ENCODE measurements around a stretch of chr9.

- PRO-cap, 2 experiments, result no peak in any of the 2 experiments
- RAMPAGE, long total RNA, 4 experiments, result no peak in any of the 4 experiments
Observed at GRCh38 chr9:97802160-97802788, 50.8 kb upstream of the FOXE1 start.

- PRO-cap, 2 experiments, result no peak in any of the 2 experiments
- RAMPAGE, long total RNA, 4 experiments, result no peak in any of the 4 experiments
Observed at GRCh38 chr9:97980436-97980916, 2.7 kb upstream of the ANP32B start.

GRCh38 chr9:97994082-97994833, 11.1 kb downstream of the ANP32B start:
- PRO-cap, 2 experiments, result no peak in any of the 2 experiments
- RAMPAGE, long total RNA, 4 experiments, result no peak in any of the 4 experiments

- PRO-cap, 2 experiments, result no peak in any of the 2 experiments
- RAMPAGE, long total RNA, 4 experiments, result start-site peak on the plus strand in 2 of 4 experiments, at chr9:98004999-98005150 at its widest, 268 to 648 reads per replicate
Observed at GRCh38 chr9:98004864-98005511, 21.8 kb downstream of the ANP32B start.

DNA sequence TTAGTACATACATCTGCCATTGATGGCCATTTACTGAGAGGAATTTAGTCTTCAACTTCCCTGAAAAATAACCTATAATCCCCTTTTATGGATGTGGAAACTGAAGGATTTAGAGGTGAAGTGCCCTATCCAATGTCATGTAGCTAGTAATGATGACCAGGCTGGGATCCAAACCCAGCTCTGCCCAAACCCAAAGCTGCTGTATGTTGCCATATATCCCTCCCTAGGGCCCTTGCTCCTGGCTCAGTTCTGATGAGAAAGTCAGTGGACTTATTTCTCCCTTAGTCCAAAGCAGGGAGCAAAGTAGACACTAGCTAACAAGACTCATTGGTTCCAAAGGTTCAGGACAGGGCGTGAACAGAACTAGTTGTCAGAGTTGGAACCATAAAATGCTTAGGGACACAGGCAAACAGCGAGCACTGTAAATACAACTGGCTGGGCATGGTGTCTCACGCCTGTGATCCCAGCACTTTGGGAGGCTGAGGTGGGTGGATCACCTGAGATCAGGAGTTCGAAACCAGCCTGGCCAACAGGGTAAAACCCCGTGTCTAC, 36.6 kb downstream of the ANP32B start:
- PRO-cap, 2 experiments, result no peak in any of the 2 experiments
- RAMPAGE, long total RNA, 4 experiments, result no peak in any of the 4 experiments

DNA sequence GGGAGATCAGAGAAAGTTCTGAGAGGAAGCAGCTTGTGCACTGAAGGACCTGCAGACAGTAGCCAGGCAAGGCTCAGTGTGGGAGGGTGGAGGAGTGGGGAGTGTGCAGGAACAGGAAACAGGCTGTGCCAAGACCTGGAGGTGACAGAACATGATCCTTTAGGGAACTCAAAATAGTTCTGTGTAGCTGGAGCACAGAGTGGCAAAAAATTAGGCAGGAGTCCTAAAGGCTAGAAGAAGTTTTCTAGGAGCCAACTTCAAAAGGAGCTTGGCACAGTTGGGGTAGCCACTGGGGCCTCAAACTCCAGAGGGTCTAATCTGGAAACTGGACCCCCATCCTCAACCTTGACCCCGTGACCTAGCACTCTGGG, 19.1 kb upstream of the NANS start:
- PRO-cap, 2 experiments, result peak in 1 of 2 experiments; most common plus-strand start position 176 of the sequence (in 1)
- RAMPAGE, long total RNA, 4 experiments, result no peak in any of the 4 experiments

DNA sequence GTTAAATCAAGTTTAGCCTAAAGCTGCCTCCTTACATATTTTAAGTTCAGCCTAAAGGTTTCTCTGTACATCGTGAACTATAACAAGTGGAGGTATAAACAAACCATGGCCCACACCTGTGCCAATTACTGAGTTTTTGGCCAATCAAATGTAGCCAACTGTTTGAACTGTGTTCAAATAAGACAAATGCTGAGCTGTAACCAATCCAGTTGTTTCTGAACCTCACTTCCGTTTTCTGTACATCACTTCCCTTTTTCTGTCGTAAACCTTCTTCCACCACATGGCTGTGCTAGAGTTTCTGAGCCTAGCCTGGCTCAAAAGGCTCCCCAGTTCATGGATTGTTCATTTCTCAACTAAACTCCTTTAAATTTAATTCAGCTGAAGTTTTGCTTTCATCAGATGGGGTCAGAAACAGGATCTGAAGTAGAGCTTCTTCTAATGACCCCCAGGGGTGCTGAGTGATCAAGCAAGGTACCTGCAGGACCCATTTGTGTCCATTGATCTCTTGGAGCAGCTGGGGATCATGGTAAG, 11.2 kb upstream of the NANS start:
- PRO-cap, 2 experiments, result no peak in any of the 2 experiments
- RAMPAGE, long total RNA, 4 experiments, result no peak in any of the 4 experiments

DNA sequence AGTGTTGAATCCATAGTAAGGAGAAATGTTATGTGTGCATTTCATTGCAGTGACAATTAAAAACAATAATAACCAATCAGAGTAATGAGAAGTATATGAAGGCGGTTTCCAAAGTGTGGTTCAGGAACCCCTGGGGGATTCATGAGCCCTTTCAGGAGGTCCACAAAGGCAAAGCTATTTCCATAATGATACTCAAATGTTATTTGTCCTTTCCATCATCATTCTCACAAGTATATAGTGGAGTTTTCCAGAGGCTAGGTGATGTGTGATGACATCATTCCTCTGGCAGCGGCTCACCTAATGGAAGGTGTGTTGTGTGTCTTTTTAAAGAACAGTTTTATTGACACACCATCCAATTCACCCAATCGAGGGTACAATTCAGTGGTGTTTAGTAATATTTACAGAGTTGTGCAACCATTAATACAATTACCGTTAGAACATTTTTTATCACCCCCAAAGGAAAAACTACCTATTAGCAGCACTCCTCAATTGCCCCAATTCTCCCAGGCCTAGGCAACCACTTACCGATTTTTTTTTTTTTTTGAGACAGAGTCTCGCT, 9.7 kb downstream of the NANS start:
- PRO-cap, 2 experiments, result no peak in any of the 2 experiments
- RAMPAGE, long total RNA, 4 experiments, result no peak in any of the 4 experiments

- PRO-cap, 2 experiments, result no peak in any of the 2 experiments
- RAMPAGE, long total RNA, 4 experiments, result no peak in any of the 4 experiments
Observed at GRCh38 chr9:98075813-98076391, 19.4 kb downstream of the NANS start.

- PRO-cap, 2 experiments, result no peak in any of the 2 experiments
- RAMPAGE, long total RNA, 4 experiments, result no peak in any of the 4 experiments
Observed at GRCh38 chr9:98080840-98081930, 24.7 kb downstream of the NANS start.

DNA sequence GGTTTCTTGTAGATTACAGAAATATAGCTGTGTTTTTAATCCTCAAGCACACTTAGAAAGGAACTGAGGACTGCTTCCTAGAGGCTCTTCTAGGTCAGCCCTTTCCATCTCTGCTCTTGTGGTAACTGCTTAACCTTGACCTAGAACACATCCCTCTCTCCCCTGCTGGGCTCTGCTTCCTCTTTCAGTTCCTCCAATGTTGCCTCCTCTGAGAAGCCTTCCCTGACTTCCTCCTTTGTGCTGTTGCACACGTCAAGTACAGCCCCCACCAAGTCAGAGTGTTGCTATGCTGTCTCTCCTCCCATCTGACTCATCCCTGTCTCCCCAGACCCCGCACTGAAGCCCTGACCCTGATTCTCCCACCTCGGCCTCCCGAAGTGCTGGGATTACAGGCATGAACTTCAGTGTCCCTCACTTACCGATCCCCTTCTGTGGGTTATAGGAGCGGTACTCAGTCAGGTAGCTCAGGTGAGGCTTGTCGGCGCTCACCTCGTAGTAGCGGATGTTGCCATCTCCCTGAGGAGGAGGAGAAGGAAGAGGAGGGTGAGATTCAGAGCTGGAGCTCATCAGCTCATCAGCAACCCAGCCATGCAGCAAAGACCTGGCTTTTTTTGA, 10.5 kb upstream of the TRIM14 start:
- PRO-cap, 2 experiments, result no peak in any of the 2 experiments
- RAMPAGE, long total RNA, 4 experiments, result no peak in any of the 4 experiments

GRCh38 chr9:98228301-98229333, 26.8 kb downstream of the TBC1D2 start:
- PRO-cap, 2 experiments, result no peak in any of the 2 experiments
- RAMPAGE, long total RNA, 4 experiments, result no peak in any of the 4 experiments

GRCh38 chr9:98248601-98249240, 6.7 kb downstream of the TBC1D2 start:
- PRO-cap, 2 experiments, result peak in 1 of 2 experiments; most common plus-strand start chr9:98249110 (in 1)
- RAMPAGE, long total RNA, 4 experiments, result no peak in any of the 4 experiments

- PRO-cap, 2 experiments, result peak in 1 of 2 experiments; most common plus-strand start chr9:98255098 (in 1); most common minus-strand start chr9:98255009 (in 1)
- RAMPAGE, long total RNA, 4 experiments, result start-site peak on the plus strand in 2 of 4 experiments, at chr9:98255071-98255126 at its widest, 10 to 15 reads per replicate
Observed at GRCh38 chr9:98254788-98255126, 692 bp downstream of the TBC1D2 start.

- PRO-cap, 2 experiments, result no peak in any of the 2 experiments
- RAMPAGE, long total RNA, 4 experiments, result no peak in any of the 4 experiments
Observed at GRCh38 chr9:98375084-98375658, 119.7 kb upstream of the TBC1D2 start.

DNA sequence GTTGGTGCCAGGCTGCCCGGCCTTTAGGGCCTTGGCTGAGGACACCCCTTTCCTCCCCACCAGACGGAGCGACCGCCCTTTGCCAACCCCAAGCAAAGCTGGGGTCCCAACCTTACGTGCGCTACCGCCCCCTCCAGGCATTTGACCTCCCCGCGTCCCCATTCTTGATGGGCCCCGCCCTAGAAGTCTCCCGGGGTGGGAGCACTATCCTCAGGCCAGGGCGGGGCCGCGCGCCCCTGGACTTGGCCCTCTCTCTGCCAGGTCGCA, 838 bp upstream of the GABBR2 start:
- PRO-cap, 2 experiments, result no peak in any of the 2 experiments
- RAMPAGE, long total RNA, 4 experiments, result no peak in any of the 4 experiments

GRCh38 chr9:98781938-98782387, 14.4 kb downstream of the ANKS6 start:
- PRO-cap, 2 experiments, result no peak in any of the 2 experiments
- RAMPAGE, long total RNA, 4 experiments, result no peak in any of the 4 experiments

DNA sequence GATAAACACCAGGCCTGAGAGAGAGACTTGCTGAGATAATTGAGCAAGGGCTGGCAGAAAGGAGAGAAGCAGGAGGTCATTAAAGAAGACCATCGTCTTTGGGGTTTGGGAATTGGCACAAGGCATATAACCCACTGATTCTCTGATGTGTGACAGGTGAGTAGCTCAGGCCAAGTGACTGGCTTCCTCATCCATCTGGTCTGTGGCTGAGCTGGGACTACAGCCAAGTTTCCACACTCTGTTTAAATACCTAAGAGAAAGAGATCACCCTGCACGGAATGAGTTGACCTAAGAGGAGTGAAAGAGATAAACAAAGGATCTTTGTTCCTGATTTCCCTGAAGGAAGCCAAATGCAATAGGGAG, 40.8 kb downstream of the GALNT12 start:
- PRO-cap, 2 experiments, result no peak in any of the 2 experiments
- RAMPAGE, long total RNA, 4 experiments, result no peak in any of the 4 experiments

DNA sequence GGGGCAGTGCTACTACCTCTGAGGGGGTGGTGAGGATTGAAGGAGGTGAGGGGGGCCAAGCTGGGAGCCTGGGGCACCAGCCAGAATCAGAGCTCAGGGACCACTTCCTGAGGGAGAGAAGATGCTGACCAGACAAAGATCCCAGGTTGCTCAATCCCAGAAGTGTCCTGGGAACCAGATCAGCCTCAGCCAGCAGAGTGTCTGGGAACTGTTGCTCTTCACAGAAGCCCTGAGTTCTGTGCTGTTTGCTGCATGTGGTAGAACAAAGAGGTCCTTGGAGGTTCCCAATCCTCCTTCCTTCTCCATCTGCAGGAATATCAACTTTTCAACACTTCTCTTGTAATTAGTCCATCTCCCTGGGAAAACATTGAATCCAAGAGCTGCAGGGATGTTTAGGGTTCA, 56.8 kb downstream of the GALNT12 start:
- PRO-cap, 2 experiments, result no peak in any of the 2 experiments
- RAMPAGE, long total RNA, 4 experiments, result no peak in any of the 4 experiments

GRCh38 chr9:99015355-99015582, 71.6 kb downstream of the COL15A1 start:
- PRO-cap, 2 experiments, result no peak in any of the 2 experiments
- RAMPAGE, long total RNA, 4 experiments, result no peak in any of the 4 experiments